LNCaP clone FGC (cell line): ENCODE results near the genes FEM1C and COMMD10.

- RRBS, 2 experiments = no CpG with 5 or more reads among the region's 3 CpGs
These were observed 157.8 kb downstream of the TRIM36 start for GRCh38 chr5:115011993-115012249.

- RRBS, 2 experiments = 85 to 88% methylated on average over 14 to 20 of the region's 60 CpGs
These were observed 10.6 kb upstream of the TRIM36 start for GRCh38 chr5:115180126-115180869.

GRCh38 chr5:115544610-115544939 is at the start of gene FEM1C:
Gene FEM1C (minus strand): TSS chr5:115544775.
- RRBS, 2 experiments = under 1 to 2% methylated on average over 28 to 34 of the region's 42 CpGs

GRCh38 chr5:115607835-115608439 is 5.7 kb upstream of the TICAM2 start:
- RRBS, 2 experiments = no CpG with 5 or more reads among the region's 2 CpGs

GRCh38 chr5:115709550-115710104 is 83.8 kb upstream of the TMED7 start:
- RRBS, 2 experiments = no CpG with 5 or more reads among the region's 3 CpGs

DNA sequence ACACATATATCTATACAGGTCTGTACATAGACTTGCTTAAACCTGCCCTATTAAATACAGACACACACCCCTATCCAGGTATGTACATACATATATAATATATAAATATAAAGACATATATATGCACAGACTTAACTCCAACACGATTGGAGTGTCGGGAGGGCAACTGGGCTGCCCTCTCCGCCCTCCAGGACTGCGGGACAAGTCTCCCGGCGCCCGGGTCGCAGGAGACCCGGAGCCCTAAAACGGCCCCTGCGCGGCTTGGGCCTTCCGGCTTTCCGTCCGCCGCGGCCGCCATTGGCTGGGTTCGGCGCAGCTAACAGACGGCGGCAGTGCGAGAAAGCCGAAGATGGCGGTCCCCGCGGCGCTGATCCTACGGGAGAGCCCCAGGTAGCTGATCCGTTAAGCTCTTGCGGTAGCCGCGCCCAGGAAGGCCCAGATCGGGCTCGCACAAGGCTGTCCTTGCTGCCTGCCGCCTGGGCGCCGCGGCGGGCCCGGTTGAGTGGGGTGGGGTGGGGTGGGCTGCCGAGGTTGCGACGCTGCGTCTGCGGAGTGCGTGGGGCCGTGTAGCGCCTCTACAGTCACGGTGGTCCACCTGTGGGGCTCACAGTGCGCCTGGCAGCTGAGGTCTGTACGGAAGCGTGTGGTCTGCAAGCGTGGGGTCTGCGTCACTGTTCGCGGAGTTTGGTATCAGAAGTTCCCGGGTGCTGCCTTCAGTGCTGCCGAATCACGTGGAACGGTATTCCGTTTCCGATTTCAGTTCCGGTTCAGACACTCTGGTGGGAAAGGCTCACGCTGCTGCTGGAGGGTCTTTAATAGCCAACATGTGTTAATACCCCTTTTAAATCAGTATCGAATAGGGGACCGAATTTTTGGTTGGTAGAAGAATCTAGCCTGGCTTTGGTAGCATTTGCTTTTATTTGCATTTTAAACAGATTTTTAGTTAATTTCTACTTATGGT is at the start of gene COMMD10:
Gene COMMD10, plus strand, starts transcription at position 322 of the 961 bp plus-strand sequence.
- RRBS, 2 experiments = under 1 to 3% methylated on average over 11 to 12 of the region's 67 CpGs

DNA sequence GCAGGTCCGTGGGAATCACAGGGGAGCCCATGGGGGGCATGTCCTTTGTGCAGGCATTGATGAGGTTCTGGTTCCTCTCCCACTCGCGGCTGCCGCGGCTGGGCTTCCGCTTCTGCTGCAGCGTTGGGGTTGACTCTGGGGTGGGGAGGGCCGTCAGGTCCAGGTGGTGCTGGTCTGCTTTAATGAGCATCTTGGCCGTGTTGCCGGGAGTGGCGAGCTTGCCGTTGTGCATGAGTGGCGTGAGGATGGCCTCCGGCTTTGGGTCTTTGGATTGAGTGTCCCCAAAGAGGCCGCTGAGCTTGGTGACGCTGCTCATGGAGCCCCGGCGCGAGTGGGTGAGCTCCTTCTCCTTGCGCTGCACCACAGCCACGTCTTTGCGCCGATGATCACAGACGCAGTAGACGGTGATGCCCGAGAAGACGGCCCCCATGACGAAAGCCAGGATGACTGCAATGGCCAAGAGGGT is 127.3 kb downstream of the SEMA6A start:
- RRBS, 2 experiments = 96 to 97% methylated on average over 8 of the region's 28 CpGs

DNA sequence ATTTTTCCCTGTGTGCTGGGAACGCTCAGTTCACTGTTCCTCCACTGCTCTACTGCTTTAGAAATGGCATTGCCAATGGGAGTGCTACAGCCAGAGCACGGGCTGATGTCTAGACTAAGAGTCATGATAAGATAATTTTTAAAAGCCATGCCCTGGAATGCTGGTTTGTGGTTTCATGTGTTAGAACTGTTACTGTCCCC is 119.6 kb downstream of the SEMA6A start:
- RRBS, 2 experiments = no CpG with 5 or more reads among the region's 2 CpGs

DNA sequence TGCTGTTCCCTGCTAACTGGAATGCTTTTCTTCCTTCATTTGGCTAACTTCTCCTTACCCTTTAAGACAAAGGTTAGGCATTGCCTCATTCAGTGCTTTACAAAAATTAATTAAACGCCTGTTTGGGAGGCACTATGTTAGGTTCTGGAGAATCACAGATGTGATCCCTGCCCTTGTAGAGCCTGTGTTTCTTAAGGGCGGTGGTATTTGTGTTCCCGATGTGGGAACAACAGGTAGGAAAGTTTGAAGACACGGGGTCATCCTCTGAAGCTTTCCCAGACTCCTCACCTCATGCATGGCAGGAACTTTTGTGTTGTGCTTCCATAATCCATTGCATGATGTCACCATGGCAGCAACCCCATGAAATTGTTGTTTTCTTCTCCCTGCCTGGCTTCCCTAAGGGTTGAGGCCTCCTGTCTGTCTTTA is 80.3 kb downstream of the SEMA6A start:
- RRBS, 2 experiments = no CpG with 5 or more reads among the region's 4 CpGs

GRCh38 chr5:116544924-116545455 is 29.6 kb downstream of the SEMA6A start:
- RRBS, 2 experiments = no CpG with 5 or more reads among the region's 9 CpGs

GRCh38 chr5:119290117-119290582 is 65.7 kb upstream of the TNFAIP8 start:
- RRBS, 2 experiments = no CpG with 5 or more reads among the region's 3 CpGs

DNA sequence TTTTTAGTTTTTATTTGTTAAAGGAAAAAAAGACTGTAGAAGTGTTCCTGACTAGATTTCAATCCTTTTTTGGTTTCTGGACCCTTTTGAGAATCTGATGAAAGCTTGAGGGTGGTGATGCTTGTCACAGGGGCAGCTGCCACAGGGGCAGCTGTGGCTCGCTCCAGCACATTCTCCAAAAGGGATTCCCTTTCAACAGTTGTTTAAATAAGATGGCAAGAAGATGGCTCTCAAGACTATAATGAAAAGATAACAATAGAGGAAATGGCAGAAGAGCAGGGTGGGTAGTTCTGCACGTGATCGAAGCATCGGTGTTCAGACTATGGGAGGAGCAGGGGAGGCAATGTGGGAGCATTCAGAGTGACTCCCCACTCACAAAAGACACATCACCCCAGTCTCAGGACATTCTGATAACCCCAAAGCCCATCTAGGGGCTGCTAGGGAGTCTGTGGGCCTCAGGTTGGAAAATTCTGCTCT is 46.5 kb upstream of the TNFAIP8 start:
- RRBS, 2 experiments = no CpG with 5 or more reads among the region's 4 CpGs

GRCh38 chr5:119323030-119323525 is 32.7 kb upstream of the TNFAIP8 start:
- RRBS, 2 experiments = no CpG with 5 or more reads among the region's 2 CpGs

- RRBS, 2 experiments = no CpG with 5 or more reads among the region's 6 CpGs
These were observed 18.2 kb upstream of the TNFAIP8 start for GRCh38 chr5:119337607-119338014.

GRCh38 chr5:119400211-119400705 is 44.4 kb downstream of the TNFAIP8 start:
- RRBS, 2 experiments = no CpG with 5 or more reads among the region's 3 CpGs

DNA sequence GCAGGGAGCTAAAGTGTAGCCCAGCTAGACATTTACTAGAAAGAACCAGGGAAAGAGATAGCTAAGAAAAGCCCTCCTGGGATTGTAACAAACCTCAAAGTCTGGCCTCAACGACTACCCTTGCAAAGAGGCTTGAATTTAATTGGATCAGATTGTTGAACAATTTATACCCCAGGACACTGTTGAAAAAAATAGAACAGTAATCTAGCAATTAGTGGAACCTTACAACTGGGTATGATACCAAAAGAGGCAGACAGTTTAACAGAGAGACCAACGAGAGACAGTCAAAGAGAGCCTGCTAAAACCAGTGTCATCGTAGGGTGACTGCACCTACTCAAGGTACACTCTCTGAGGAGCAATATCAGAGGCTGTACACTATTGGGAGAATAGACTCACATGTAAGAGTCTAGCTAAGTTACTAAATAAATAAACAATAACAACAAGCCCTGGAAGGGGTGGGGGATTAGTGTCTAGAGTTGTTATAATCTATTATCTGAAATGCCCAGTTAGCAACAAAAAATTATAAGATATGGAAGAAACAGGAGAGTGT is 59.1 kb downstream of the HSD17B4 start:
- RRBS, 2 experiments = no CpG with 5 or more reads among the region's 3 CpGs

- RRBS, 2 experiments = no CpG with 5 or more reads among the region's 5 CpGs
These were observed 206.1 kb upstream of the PRR16 start for GRCh38 chr5:120257963-120258526.

DNA sequence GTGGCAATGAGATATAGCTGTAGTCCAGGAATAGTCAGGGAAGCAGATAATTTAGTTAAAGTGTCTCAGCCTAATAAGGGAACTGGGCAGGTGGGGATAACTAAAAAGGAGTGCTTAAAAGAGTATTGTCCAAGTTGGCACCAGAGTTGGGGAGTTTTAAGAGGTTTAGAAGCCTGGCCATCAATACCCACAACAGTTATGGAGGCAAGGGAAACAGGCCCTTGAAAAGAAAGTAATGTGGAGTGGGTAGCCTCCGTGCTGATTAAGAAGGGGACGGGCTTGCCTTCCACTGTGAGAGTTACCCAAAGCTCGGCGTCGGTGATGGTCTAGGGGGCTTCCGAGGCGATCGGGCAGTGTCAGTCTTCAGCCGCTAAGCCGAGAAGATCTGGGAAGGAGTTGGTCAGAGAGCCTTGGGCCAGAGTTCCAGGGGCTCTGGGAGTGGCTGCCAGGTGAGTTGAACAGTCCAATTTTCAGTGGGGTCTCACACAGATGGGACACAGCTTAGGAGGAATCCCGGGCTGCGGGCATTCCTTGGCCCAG is 236.5 kb downstream of the PRR16 start:
- RRBS, 2 experiments = no CpG with 5 or more reads among the region's 12 CpGs

GRCh38 chr5:122113142-122113657 is 16.1 kb upstream of the ZNF474 start:
- RRBS, 2 experiments = no CpG with 5 or more reads among the region's 5 CpGs